Metanephros (tissue), 2 donors: ENCODE data around the gene TOM1.

DNA sequence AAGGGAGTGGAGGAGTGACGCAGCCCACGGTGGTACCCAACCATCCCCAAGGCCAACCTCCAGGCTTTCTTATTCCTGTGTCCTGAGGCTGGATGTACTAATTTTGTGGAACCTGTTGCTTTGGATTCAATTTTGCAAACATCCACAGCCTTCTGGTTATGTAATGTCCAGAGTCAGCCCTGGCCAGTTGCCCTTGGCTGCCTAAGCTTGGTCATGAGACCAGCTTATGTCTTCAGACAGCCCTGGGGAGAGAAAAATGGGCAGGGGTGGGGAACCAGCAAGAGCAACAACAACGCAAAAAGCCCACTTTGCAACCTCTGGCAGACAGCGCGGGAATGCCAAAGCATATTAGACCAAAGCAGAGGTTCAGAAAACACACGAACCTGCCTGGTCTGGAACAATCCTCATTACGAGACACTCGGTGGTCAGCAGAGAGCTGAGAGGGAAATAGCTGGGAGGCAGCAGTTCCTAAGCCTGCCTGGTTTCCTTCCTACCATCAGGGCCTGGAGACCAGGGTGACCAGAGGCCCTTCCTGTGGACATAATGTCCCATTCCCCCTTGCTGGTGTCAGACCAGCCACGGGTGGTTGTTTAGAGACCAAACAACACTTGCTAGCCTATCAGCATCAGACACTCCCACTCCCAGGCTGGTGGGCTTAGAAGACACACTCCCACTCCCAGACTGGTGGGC is 49.5 kb downstream of the TIMP3 start:
- RAMPAGE, long total RNA = no peak

- RAMPAGE, long total RNA = no peak
Measured at GRCh38 chr22:33272916-33274054, 215.1 kb upstream of the SYN3 start.

- RAMPAGE, long total RNA = no peak
Measured at GRCh38 chr22:33299395-33299970, 241.3 kb upstream of the SYN3 start.

DNA sequence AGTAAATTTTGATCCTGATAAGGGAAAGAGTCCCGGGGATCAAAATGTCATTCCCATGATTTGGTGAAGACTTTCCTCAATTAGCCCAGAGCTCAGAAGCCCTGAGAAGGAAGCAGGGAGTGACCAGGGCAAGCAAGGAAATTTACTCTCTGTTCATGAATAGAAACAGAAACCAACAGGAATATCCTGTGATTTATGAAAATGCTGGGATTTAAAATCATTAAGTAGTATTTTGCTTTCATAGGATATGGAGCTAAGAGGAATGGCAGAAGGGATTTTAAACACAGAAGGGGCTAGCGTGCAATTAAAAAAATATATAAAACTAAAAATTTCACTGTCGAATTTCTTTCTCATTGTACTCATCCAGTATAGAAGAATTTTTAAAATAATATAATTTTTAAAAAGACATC is 356.5 kb downstream of the LARGE1 start:
- RAMPAGE, long total RNA = no peak

DNA sequence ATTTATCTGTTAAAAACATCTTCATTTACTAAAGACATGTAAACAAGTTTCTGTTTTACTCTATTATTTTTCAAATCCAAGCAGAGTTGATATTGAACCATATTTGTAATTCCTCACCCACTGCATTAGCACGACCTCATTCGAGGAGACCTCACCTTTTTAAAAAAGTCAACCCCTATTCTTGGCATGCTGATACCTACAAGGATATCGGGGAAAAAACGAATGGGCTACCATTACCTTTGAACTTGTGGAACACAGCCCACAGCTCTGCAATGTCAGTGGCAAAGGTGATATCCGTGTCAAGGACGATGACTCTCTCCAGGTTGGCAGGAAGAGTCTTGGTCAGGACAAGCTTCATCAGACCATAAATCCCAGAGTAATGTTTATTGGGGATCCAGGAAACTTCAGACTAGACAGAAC is 355.7 kb downstream of the LARGE1 start:
- RAMPAGE, long total RNA = no peak

DNA sequence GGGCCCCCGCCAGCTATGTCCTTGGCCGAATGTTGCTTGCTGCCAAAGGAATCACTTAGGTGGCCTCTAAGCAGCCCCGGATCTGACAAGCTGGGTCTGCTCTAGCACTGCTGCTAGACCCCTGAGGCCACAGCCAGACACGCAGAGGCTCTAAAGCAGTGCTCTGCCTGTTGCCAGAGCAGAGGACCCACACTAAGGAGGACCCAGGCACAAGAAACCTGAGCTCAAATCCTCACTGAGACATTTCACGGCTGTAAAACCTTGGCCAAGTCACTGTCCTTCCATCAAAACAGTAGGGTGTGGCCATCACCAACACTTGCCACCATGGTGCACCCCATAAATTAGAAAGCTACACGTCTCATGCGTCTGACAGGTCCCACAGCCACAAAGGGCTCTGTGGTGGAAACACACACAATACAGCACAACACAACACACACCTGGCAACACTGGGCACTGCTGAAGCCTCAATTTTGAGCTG is 215.5 kb downstream of the LARGE1 start:
- RAMPAGE, long total RNA = no peak

- RAMPAGE, long total RNA = no peak
Measured at GRCh38 chr22:33853691-33854464, 66.4 kb downstream of the LARGE1 start.

- RAMPAGE, long total RNA = no peak
Measured at GRCh38 chr22:33864363-33865390, 55.6 kb downstream of the LARGE1 start.

DNA sequence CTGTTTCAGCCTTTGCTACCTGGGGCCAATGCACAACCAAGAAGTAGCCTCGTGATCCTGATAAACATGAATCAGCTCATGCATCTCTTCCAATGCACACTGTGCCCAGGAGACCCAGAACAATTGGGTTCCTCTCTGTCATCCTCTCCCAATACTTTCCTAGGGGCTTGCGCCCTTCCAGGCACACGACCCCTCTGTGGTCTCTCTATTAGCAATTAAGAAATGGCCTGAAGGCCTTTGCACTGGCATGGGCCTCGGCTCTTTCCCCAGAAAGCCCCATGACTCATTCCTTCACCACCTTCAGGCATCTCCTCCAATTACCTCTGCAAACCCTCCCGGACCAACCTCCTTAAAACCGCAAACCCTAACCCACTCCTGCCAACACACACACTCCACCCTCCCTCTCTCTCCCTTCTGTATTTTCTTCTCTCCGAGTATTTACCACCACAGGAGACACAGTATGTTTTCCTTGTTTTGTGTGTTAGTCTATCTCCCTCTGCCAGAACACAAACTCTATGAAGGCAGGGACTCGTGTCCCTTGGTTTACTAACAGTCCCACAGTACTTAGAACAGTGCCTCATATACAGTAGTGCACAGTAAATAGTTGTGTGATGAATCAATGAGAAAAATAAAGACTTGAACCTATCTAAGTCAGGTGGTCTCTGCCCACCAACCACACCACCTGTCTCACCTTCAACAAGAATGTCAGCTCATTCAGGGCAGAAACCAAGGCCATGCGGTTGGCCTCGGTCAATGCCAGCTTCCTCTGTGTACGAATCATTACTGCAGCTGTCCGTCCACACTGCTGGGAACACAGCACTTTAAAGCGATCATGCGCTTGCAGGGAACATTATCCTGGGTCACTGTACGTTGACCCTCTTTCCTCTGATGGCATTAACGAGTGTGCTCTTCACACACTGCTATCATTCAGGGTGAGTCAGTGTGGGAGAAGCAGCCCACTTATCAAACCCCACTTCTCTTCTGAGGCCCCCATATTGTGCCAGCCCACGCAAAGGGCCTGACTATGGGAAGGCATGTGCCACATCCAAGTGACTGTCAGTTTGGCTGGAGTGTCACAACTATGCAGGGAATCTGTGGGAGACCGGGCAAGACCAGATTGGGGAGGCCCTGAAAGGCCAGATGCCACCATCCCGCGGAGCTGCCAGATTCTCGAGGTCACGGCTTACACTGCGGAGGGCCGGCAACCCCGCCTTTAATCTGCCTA is 36.4 kb downstream of the LARGE1 start:
- RAMPAGE, long total RNA = no peak

- RAMPAGE, long total RNA = no peak
Measured at GRCh38 chr22:33910354-33910956, 9.8 kb downstream of the LARGE1 start.

GRCh38 chr22:33919046-33919901 is 1.0 kb downstream of the LARGE1 start:
- RAMPAGE, long total RNA = no peak

- RAMPAGE, long total RNA = no peak
Measured at GRCh38 chr22:33948088-33948640, 27.9 kb upstream of the LARGE1 start.

DNA sequence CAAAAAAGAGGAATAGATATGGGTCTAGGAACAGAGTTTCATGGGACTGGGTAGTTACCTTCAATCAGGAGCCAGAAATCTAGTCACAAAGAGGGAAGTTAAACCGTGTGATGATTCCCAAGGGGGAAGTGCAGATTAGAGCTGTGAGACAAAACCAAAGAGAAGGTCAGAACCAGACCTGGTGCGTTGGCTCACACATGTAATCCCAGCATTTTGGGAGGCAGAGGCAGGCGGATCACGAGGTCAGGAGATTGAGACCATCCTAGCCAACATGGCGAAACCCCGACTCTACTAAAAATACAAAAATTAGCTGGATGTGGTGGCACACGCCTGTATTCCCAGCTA is 42.2 kb upstream of the LARGE1 start:
- RAMPAGE, long total RNA = no peak

DNA sequence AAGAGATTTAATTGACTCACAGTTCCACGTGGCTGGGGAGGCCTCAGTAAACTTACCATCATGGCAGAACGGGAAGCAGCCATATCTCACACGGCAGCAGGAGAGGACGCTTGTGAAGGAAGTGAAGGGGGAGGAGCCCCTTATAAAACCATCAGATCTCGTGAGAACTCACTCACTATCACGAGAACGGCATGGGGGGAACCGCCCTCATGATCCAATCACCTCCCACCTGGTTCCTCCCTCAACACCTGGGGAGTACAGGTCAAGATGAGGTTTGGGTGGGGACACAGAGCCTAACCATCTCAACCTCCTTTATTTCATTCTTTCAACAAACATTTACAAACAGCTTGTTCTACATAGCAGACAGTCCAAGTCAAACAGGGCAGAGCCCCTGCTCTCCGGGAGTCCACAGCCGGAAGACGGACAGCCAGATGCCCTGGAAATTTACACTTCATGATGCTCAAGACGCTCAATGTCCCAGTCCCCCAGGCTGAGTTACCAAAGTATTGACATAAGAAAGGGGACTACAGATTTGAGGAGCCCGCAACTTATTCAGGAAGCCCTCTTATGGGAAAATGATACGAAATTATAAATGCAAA is 26.3 kb upstream of the HMGXB4 start:
- RAMPAGE, long total RNA = no peak

DNA sequence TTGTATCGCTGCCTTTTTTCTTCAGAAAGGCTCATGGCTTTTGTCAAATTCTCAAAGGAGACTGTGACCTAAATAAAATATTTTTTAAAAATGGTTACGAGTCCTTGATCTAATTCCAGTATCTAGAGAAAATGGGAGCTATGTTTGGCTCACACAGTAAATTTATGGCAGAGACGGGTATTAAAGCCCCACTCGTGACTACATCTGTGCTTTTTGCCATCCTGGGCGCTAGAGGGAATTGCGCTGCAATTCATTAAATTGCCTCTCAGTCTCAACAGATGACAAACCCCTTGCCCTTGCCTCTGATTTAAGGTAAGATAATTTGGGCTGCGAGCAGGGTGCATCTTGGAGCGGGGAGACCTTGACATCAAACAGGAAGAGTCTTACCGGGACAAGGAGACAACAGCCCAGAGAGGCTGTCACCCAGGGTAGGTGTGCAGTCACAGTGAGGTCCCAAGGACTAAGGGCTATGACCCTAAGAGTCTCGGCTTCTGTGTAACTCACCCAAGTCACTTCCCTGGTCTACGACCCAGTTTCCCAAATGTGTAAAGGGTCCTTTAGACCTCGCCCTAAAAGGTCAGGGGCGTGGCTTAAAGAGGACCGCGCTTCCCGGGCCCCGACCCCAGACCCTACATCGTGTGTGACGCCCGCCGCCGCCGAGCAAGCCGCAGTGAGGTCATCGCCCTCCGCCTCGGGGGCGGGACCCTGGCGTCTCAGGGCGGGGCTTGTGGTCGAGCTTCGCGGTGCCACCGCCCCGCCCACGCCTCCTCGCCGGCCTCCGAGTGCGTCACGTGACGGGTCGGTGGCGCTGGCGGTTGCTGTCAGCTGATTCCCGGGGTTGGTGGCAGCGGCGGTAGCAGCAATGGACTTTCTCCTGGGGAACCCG is at the start of gene TOM1:
TOM1 (plus strand) TSS at position 828 of the 886 bp plus-strand sequence.
- RAMPAGE, long total RNA = no peak

- RAMPAGE, long total RNA = no peak
Measured at GRCh38 chr22:35306326-35307031, 6.8 kb downstream of the TOM1 start.

- RAMPAGE, long total RNA = no peak
Measured at GRCh38 chr22:35318770-35319423, 19.2 kb downstream of the TOM1 start.

- RAMPAGE, long total RNA = no peak
Measured at GRCh38 chr22:35349452-35350466, 31.1 kb upstream of the HMOX1 start.

DNA sequence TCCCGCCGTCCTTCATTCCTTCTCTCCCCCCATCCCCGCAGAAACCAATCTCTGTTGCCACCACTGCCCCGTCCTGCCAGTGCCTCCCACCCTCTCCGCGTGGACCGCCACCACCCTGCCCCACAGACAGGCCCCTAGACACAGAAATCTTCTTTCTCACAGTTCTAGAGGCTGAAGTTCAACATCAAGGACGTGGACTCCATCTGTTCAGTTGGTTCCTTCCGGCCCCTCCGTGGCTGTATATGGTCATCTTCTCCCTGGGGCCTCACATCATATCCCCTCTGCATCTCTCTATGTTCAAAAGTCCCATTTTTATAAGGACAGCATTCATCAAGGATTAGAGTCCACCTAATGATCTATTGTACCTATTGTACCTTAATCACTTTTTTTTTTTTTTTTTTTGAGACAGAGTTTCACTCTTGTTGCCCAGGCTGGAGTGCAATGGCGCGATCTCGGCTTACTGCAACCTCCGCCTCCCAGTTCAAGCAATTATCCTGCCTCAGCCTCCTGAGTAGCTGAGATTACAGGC is 29.3 kb upstream of the HMOX1 start:
- RAMPAGE, long total RNA = no peak

DNA sequence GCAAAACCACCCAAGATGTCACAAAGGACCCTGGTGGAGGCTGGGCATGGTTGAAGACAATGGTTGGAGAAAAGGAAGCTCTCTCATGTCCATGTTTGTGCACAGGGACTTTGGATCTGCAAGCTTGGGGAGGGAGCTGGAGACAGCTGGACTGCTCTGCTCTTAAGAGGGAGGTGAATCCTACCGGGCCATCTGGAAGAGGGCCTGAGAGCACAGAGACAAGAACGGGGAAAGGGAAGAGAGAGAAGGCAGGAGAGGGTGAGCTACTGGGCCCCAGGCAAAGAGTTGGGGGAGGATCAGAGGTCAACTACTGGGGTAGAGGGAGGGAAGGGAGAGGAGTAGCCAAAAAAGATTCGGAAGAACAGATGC is 25.1 kb upstream of the HMOX1 start:
- RAMPAGE, long total RNA = no peak